ENCODE results near the genes SLC6A13 and NINJ2.

DNA sequence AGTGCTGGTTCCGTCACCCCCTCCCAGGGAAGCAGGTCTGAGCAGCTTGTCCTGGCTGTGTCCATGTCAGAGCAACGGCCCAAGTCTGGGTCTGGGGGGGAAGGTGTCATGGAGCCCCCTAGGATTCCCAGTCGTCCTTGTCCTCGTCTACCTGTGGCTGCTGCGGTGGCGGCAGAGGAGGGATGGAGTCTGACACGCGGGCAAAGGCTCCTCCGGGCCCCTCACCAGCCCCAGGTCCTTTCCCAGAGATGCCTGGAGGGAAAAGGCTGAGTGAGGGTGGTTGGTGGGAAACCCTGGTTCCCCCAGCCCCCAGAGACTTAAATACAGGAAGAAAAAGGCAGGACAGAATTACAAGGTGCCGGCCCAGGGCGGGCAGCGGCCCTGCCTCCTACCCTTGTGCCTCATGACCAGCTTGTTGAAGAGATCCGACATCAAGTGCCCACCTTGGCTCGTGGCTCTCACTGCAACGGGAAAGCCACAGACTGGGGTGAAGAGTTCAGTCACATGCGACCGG is 51.8 kb upstream of the IQSEC3 start:
- RRBS = no CpG with 5 or more reads among the region's 17 CpGs

- RRBS = no CpG with 5 or more reads among the region's 11 CpGs
Observed at GRCh38 chr12:262570-263191, at the start of gene SLC6A13. Gene SLC6A13, minus strand, starts transcription at chr12:262836.

GRCh38 chr12:307213-307771 is 44.7 kb upstream of the SLC6A13 start:
- RRBS = no CpG with 5 or more reads among the region's 11 CpGs

GRCh38 chr12:350401-351176 is 38.5 kb downstream of the KDM5A start:
- RRBS = no CpG with 5 or more reads among the region's 10 CpGs

DNA sequence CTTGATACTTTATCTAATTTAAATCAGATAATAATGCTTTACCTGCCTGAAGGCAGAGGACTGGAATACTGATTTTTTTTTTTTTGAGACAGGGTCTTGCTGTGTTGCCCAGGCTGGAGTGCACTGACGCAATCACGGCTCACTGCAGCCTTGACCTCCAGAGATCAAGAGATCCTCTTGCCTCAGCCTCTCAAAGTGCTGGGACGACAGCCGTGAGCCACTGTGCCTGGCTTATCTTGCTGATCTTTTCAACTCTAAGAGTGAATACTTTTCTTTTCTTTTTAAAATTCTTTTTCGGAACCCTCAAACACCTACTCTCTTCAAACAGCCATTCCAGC is 688 bp upstream of the B4GALNT3 start:
- RRBS = no CpG with 5 or more reads among the region's 5 CpGs

GRCh38 chr12:465438-465916 is 5.7 kb downstream of the B4GALNT3 start:
- RRBS = no CpG with 5 or more reads among the region's 5 CpGs

DNA sequence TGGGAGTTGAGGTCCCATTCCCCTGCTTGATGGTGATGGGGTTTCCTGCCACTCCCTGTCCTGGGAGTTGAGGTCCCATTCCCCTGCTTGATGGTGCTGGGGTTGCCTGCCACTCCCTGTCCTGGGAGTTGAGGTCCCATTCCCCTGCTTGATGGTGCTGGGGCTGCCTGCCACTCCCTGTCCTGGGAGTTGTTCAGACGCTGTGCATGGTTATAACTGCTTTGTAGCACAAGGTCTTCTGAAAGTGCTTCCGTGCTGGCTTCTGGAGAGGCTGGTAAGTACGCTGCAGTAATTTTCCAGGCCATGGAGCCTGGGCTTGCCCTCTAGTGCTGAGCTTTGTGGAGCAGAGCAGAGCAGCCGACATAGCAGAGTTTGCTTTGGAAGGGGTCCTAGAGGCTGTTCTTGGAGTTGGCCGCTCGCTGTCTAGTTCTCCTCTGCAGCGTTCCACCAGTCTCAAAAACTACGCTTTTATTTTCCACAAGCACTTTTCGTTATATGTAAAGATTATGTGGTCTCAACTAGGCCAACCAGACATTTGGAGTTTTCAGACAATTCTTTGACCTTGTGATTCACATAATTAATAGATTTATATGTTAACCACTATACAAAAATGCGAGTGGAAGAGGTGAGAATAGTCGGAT is 6.3 kb downstream of the B4GALNT3 start:
- RRBS = no CpG with 5 or more reads among the region's 11 CpGs

DNA sequence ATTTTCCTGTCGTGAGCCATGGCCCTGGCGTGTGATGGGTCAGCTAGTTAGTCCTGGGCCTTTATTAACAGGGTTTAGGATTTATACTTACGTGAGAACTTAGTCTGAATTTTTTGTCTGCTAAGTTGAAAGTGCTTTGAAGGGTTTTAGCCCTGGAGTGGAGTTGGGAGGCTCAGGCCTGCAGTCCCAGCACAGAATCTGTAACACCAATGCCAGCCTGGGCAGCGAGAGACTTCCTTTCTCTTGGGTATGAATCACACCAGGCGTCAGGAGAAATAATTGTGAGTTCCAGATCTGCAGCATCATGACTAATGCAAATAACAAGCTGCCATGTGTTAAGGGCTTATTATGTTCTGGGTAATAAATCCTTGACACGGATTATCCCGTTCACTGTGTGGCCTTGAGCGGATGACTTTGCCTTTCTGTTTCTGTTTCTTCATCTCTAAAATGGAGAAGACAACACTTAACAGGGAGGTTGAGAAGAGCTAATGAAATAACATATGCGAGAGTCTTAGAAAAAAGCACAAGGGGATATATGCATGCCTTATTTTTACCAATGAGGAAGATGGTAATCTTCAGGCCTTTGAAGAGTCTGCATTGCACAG is 70.6 kb downstream of the B4GALNT3 start:
- RRBS = no CpG with 5 or more reads among the region's 9 CpGs

DNA sequence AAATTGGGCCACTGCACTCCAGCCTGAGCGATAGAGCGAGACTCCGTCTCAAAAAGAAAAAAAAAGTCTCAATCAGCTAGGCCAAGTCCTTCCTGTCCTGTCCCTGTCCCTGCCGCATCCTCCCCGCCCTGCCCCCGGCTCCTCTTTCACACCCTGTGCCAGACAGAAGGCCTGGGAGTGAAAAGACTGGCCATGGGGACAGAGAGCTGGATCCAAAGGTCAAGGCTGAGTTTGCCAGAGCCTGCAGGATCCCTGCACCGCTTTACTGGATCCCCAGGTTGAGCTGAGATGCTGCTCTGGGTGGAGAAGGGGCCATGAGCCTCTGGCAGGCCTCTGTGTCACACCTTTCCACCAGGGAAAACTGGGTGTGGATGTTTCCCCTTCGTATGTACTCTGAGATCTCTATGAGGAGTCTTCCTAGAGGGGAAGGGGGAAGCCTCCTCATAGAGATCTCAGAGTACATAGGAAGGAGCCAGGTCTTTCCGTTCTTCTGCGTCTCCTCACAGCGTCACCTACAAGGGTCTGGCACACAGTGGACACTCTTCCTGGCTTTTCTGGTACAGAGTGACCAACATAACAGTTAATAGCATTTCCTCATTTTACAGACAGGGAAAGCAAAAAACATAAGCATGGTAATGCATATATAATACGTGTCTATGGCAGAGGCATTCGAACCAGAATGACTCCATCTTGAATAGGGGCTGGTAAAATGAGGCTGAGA is 35.2 kb downstream of the NINJ2 start:
- RRBS = no CpG with 5 or more reads among the region's 13 CpGs

GRCh38 chr12:643527-644134 is 19.6 kb downstream of the NINJ2 start:
- RRBS = 73% methylated on average over 2 of the region's 26 CpGs

GRCh38 chr12:662580-663732 is at the start of gene NINJ2:
Gene NINJ2, minus strand, starts transcription at chr12:663445.
- RRBS = 1% methylated on average over 4 of the region's 22 CpGs

- RRBS = no CpG with 5 or more reads among the region's 7 CpGs
Observed at GRCh38 chr12:673919-674820, 10.9 kb upstream of the NINJ2 start.

DNA sequence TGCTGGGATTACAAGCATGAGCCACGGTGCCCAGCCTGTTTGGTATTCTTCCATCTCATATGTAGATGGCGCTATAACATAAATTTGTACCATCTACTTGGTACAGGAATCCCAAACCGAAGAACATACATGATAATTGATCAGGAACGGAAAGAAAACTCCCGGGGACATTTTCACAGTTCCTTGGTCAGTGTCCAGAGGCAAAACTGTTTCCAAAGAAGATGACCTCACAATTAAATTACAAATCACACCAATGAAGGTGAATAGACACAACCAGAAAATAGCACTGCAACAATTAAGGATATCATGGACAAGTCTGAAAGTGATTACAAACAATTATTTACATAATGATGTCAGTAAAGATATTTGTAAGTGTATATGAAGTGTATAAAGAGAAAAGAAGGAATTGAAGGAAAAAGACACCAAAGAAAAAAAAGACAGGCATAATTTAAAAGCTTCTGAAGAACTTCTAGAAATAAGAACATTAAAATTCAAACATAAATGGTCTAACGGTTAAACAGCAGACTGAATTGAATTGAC is 64.2 kb downstream of the WNK1 start:
- RRBS = no CpG with 5 or more reads among the region's 6 CpGs

DNA sequence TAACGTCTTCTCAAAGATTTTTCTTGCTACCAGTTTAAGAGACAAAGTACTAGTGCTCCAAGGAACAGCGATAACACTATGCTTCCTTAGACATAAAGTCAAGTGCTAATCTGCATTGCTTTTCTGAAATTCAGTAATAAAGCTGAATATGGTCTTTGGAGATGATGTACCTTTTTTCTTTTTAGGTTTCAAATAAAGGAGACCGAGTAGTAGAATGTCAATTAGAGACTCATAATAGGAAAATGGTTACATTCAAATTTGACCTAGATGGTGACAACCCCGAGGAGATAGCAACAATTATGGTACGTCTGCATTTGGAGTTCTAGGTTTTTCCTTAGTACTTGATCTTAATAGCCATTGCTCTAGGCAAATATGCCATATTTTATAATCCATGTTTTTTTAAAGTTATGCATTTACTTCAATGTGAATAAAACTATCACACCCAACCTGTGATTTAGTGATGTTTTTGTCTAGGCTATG is 66.7 kb downstream of the RAD52 start:
- RRBS = no CpG with 5 or more reads among the region's 5 CpGs

- RRBS = no CpG with 5 or more reads among the region's 4 CpGs
Observed at GRCh38 chr12:1115677-1116286, 124.8 kb downstream of the ERC1 start.

GRCh38 chr12:1129778-1129977 is 138.7 kb downstream of the ERC1 start:
- RRBS = no CpG with 5 or more reads among the region's 2 CpGs

- RRBS = no CpG with 5 or more reads among the region's 8 CpGs
Observed at GRCh38 chr12:1204330-1205139, 213.5 kb downstream of the ERC1 start.

DNA sequence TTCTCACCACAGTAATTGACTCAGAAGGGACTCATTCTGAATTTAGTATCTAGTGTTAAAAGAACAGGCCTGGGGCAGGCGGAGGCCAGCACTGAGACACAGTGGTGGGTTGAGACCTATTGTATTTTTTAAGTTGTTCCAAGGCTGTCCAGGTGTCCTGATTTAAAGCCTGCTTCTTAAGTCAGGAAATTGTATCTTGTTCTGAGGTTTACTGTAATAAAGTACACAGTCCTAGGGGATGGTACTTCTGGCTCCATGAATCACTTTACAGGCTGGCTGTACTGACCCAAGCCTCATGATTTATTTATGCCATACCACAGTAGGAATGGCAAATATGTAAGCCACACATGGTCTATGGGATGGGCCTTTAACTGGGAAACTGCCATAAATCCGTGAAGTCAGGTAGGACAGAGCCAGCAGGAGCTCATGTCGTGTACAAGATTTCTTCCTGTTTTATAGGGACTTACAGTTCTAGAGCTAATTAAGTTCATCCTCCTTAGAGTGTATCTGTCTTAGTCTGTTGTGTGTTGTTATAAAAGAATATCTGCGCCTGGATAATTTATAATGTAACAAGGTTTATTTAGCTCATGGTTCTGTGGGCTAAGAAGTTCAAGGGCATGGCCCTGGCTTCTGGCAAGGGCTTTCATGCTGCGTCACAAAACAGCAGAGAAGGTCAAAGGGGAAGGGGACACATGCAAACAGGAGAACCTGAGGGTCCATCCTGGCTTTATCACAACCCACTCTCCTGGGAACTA is 244.0 kb downstream of the FBXL14 start:
- RRBS = no CpG with 5 or more reads among the region's 5 CpGs

GRCh38 chr12:1529586-1530634 is 64.5 kb downstream of the FBXL14 start:
- RRBS = 9% methylated on average over 68 of the region's 114 CpGs

DNA sequence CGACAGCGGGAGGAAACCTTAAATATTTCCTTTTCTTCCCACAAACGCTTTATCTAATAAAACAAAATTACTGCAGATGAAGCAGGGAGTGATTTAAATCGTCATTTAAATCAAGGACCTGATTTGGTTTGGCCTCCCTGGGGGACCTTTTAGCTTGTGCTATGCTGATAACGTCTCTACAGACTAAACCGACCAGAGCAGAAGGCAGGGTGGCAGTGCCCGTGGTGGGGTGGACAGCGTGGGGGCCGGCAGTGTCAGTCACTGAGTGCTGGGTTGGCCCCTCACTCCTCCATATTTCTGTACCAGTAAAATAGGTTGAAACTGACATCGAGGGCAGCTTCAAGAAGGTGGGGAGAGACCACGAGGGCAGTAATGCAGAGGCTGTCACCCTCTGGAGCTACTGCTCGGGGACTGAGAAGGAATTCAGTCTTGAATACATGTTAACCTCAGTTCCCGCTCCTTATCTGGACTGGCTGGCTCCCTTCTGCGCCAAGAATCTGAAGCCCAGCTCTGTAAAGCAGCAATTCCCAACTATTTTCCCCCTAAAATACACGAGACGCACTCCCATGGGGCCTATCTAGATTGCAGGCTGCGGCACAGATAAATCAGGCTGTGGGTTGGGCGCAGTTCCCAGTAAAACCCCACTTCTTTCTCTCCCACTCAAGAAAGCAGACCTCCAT is 18.2 kb downstream of the FBXL14 start:
- RRBS = no CpG with 5 or more reads among the region's 18 CpGs

Measured in PFSK-1 (cell line).